M059J (cell line): Measurements from ENCODE around the genes SMIM43 and NUDT6.

DNA sequence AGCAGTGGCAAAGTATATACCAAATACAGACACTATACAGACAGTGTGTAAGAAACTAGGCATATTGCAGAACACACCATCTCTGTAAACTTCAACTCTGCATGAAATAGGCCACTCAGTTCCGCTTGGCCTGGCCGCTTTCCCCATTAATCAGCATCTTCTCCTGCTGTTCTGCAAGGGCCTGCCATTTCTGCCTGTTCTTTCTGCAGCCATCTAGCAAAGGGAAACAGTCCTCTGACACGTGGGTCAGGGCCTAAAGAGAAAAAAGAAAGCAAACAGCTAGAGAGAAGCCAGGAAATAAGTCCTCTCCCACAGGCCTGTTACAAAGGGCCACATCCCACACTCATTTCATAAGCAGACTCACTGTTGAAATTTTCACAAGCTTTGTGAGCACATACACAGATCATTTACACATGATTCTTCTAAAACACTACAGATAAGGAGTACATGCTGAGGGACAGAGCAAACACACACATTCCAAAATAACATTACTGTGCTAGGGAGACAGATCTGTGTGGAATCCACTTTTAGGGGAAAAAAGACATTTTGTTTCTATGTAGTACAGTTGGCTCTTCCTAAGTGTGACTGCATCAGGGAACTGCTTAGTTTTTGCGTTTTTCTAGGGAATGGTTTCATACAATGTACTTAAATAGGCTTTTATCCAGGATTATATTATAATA, 130.0 kb downstream of the PDE5A start:
- RAMPAGE, long total RNA, result no peak

DNA sequence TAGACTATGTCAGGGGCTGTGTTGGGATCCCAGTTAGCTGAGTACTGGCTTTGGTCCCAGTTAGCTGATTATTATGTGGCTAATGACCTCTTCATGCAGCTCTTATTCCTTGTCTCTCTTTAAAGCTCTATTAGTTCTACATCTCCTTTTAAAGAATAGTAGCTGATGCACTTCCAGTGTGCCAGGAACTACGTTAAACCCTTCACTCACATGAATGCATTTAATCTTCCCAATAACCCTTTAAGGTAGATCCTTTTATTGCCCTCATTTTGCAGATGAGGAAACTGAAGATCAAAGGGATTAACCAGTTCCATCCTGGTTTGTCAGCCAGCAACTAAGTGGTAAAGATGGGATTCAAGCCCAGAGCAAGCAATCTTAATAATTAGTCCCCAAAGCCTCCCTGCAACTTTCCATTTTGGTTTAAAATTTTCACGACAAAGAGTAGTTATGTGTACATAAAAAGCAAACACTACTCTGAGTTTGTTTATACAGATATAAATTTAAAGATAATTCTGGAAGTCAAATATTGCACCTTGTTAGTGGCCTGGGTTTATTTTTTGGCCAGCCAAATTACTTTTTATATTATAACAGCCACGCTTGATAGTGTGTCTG, 37.4 kb downstream of the PDE5A start:
- RAMPAGE, long total RNA, result no peak

GRCh38 chr4:119984866-119985182, 81.8 kb downstream of the MAD2L1 start:
- RAMPAGE, long total RNA, result no peak

GRCh38 chr4:121039852-121040280, 32.5 kb downstream of the NDNF start:
- RAMPAGE, long total RNA, result no peak

DNA sequence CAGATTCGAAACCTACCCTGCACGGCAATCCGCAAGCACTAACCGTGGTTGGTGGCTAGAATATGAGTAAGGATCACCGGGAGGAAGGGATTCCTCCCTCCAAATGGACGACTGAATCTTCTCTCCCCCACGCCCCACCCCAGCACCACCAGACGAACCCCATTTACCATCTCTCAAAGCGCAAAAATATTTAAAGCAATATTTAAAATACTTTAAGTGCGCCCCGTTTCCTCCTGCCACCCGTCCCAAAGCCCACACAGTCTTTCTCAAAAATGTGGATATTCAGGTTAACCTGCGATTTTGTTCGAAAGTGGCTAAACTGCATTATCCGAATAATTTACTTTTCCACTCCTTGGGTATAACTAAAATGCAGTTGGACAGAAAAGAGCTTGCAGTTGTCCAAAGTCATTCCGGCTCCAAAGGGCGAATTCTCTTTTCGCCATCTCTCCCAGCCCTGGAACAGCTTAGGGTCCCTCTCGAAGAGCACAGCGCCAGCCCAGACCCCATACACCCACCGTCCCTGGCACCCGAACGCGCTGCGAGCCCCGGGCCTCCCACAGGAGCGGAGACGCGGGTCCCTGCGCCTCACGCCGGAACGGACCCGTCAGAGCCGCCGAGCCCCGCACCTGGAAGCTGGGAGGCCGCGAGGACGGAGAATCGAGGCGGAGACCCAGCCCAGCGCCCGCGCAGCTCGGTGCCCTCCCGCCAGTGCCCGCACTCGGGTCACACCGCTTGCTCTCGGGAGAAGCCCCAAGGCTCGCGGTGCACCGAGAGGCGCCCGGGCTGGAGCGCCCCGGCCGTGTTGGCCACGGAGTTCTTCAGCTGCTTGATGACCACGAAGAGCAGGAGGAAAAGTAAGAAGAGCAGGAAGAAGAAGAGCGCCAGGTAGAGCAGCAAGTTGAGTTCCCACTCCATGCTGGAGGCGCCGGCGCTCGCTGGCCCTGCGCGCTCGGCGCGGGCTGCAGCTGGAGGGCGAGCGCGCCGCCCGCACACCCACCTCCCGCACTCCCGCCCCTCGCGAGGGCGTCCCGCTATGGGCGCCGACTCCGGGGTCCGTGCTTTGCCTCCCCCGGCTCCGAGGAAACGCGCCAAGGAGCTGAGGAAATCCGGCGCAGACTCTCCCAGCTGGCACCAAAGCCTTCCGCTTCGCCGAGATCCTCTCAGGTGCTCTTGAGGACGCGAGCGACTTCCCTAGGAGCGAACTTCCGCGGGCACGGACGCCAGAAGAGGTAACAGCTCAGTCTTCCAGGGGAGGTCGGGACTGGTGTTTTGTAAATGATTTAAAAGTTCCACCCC, at the start of gene SMIM43:
Gene SMIM43, minus strand, starts transcription at position 974 of the 1,296 bp plus-strand sequence.
- RAMPAGE, long total RNA, result no peak

- RAMPAGE, long total RNA, result no peak
Observed at GRCh38 chr4:121811433-121811846, 10.3 kb downstream of the EXOSC9 start.

- RAMPAGE, long total RNA, result no peak
Observed at GRCh38 chr4:121822199-121823364, 1.1 kb downstream of the CCNA2 start.

GRCh38 chr4:121950011-121950735, 1.7 kb downstream of the TRPC3 start:
- RAMPAGE, long total RNA, result no peak

DNA sequence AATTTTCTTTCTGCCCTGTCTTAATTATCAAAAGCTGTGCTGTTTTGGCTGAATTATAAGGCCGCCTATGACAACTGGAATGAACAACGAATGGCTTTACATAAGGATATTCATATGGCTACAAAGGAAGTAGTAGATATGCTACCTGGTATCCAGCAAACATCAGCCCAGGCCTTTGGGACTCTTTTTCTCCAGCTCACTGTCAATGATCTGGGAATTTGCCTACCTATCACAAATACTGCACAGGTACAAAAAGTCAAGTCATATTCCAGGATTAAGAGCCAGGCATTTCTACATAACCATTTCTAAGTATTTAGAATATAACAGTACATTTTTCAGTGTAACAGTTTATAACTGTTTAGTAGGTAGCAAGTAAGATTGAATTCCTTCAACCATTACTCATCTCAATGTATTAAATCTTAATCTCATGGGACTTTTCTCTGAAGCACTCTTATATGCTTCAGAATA, 70.9 kb upstream of the ADAD1 start:
- RAMPAGE, long total RNA, result no peak

DNA sequence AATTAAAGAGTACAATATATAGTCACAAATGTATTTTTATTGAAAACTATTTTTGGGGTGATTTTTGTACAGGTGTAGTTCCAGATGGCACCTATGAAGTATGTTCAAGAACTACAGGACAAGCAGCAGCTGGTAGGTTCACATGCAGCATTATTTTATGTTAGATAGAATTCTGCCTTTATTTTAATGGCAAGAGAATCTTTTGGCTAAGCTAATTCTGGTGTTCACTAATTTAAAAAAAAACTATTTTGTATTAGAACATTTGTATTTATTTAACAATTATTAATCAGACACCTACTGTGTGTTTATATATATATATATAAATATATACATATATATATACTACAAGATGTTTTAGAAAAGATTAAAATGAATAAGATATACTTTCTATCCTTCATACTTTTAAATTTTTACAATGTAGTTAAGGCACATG, 65.2 kb upstream of the ADAD1 start:
- RAMPAGE, long total RNA, result no peak

- RAMPAGE, long total RNA, result no peak
Observed at GRCh38 chr4:122578210-122579183, 42.4 kb downstream of the IL21 start.

DNA sequence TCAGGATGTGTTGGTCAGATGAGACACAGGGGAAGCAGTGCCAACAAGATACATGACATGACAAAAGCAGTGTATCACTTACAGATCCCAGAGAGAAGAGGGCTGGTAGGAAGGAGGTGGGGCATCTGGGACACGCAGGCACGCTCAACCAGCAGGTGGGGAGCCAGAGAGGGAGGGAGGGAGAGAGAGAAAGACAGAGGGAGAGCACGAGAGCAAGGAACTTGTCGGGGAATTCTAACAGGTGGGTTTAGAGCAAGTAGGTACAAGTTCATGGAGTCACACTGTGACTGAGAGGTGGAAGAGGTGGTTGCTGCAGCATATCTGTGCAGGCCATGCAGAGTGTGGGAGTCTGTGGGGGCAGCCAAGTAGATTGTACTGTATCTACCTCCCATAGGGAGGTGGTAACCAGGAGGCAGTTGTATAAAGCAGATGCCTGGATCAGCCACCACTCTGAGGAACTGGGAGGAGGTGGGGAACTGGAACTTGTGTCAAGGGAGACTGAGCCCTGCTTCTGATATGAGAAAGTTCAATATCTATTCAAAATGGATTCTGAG, 43.6 kb downstream of the BBS12 start:
- RAMPAGE, long total RNA, result no peak

GRCh38 chr4:122826083-122826262, 658 bp upstream of the FGF2 start:
- RAMPAGE, long total RNA, result no peak

DNA sequence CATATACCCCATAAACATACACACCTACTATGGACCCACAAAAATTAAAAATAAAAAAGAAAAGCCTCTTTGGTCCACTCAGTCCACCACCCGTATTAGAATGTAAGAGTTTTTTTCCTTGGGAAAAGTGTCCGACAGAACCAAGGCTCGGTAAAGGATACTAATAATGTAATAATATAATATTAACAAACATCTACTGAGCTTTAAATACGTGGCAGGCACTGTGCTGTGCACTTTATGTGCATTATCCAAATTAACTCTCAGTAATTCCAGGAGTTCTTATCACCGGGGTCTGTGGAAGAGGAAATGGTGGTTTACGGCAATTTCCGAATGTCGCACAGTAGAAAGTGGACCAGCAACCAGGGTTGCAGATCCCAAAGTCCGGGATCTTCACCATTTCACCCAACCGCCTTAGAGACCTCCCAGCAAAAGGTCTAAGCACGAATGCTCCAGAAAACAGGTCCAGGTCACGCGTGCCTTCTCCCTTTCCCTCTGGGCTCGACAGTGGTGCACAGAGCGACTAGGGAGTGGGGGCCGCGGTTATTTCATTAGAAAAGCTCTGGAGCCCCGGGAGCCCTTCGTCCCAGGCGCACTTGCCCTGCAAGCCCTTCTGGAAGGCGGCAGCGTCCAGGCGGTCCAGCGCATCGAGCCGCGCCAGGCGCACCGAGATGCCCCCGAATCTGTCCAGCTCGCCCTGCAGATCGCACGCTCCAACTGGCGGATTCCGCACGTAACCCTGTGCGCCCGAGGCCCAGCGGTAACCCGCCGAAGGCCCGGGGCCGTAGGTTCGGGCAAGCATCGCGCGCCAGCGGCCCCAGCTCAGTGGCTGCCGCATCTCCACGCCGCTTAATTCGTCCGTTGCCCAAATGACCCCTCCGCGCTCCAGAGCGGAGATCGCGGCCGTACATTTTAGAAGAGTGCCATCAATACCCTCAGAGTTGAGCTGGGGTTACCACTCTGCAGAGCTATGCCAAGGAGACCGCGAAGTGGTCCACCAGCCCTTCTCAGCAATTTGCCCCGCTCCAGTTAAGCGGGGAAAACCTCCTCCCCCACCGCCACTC, at the start of gene NUDT6:
Gene NUDT6, minus strand, starts transcription at position 860 of the 1,061 bp plus-strand sequence.
- RAMPAGE, long total RNA, result no peak

GRCh38 chr4:123338538-123338962, 58.0 kb upstream of the SPRY1 start:
- RAMPAGE, long total RNA, result no peak

GRCh38 chr4:123351632-123352274, 44.8 kb upstream of the SPRY1 start:
- RAMPAGE, long total RNA, result no peak

GRCh38 chr4:123443333-123443753, 46.7 kb downstream of the SPRY1 start:
- RAMPAGE, long total RNA, result no peak

GRCh38 chr4:123504021-123504468, 107.5 kb downstream of the SPRY1 start:
- RAMPAGE, long total RNA, result no peak

- RAMPAGE, long total RNA, result no peak
Observed at GRCh38 chr4:123896428-123897122, 500.0 kb downstream of the SPRY1 start.

GRCh38 chr4:123984777-123985226, 588.2 kb downstream of the SPRY1 start:
- RAMPAGE, long total RNA, result no peak